ENCODE data around the genes VRK2 and SANBR.

DNA sequence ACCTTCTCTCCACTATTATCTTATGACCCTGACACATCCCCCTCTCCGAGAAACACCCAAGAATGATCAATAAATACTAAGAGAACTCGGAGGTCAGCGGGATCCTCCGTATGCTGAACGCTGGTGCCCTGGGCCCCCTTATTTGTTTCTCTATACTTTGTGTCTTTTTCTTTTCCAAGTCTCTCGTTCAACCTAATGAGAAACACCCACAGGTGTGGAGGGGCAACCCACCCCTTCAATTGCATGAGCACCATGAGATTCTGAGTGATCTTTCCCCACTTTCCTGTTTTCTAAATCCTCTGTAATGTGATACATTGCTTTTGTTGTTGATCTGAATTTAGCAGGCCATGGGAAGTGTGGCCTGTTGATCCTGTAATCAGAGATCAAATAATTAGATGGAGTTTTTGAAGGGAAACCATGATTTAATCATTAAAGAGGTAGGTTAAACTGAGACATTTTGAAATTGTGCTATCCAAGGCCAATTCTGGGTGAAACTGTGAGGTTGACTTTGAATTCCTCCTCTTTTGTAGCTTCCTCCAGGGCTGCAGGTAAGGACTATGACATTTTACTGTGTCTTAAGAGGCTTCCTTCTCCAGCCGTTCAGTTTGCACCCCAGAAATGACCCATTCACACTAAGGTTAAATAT is 11.1 kb upstream of the MTIF2 start:
- PRO-cap, result no peak
- RAMPAGE, long total RNA, result no peak

GRCh38 chr2:55843023-55843823 is 80.4 kb downstream of the EFEMP1 start:
- PRO-cap, result no peak
- RAMPAGE, long total RNA, result no peak

DNA sequence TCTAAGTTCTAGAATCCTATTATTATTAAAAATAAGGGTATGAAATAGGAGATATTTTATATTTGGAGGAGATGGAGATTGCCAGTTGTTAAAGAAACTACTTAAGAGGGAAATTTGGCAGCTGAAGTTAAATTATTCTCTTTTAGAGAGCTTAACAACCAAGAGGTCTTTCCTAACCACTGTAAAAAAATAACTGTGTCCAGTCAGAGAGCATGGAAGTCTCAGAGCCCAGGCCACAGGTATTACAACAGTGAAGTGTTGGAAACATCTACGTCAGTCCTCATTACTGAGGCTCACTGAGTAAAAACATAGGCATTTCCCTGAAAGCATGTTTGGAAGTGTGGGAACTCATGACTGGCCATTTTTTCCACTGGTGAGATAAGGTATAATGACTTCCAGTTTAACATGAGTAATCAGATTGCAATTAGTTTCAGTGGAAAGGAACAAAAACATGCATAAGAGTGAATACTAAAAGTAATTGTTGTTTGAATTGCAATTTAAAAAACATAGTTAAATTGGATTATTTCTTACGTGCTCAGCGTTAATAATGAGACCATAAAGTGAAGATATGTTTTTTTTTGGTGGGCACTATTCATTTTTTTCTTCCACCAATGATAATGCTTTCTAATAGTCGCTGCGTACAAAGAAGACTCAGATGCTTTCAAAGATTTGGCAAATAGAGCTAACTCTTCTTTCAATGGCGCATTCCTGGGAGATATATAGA is 60.8 kb downstream of the EFEMP1 start:
- PRO-cap, result no peak
- RAMPAGE, long total RNA, result no peak

GRCh38 chr2:57346318-57346684 is 700.3 kb upstream of the VRK2 start:
- PRO-cap, result no peak
- RAMPAGE, long total RNA, result no peak

GRCh38 chr2:58023648-58023885 is 23.0 kb upstream of the VRK2 start:
- PRO-cap, result no peak
- RAMPAGE, long total RNA, result no peak

DNA sequence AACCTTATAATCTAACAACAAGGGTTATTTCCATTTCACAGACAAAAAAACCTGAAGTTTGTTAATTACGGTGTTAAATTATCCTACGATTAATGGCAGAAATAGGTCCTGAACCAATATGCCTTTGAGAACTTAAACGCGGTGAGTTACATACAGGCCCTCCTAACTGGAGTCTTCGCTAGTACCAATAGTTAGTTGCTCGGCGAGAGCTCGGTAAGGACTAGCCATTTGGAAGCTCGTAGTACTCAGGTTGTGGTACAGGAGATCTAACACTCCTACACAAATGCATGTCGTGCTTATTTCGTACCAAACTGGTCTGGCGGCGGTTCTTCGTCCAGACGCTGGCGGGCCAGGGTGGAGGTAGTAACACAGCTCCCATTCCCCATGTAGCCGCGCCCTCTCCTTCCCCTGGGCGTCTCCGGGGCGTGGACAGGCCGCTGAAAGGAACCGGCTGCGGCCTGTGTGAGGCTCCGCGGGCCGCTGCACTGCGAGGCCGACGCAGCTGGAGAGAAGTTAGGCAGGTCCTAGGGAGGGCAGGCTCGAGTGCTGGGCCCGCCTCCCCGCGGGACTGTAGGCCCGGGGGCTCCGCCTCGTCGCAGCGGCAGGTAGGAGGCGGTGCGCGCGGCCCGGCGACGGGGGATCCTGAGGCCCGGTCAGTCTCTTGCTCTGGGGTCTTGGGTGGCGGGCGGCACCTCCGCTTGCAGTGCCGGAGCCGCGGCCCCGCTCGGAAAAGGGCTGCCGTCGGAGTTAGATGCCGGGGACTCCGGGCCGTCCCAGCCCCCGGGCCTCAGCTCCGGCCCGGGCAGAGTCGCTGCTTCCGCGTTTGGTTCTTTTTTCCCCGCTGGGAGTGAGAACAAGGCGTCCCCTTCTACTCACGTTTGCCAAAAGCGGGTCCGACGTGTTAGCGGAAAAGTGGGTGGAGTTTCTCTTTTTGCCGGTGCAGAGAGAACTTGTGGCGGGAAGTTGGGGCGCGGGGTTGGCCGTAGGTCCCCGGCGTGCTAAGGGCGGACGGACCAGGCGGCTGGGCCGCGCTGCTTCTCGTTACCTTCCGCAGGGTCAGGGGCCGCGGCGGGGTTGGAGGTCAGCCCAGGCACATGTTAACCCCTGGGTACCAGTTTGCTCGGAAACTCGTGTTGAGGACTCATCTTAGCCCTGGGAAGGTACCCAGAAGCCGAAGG is at the start of gene VRK2:
Gene VRK2, plus strand, starts transcription at position 590 of the 1,178 bp plus-strand sequence.
- PRO-cap, result bidirectional peak, plus-strand start at position 598 of the sequence, minus-strand start at position 487 of the sequence; bidirectional peak, plus-strand start at position 961 of the sequence, minus-strand start at position 880 of the sequence
- RAMPAGE, long total RNA, result start-site peak on the plus strand centred at position 447 of the sequence, 53 bp wide, 44 and 96 reads in 2 replicates; start-site peak on the plus strand centred at position 588 of the sequence, 35 bp wide, 74 and 135 reads in 2 replicates

DNA sequence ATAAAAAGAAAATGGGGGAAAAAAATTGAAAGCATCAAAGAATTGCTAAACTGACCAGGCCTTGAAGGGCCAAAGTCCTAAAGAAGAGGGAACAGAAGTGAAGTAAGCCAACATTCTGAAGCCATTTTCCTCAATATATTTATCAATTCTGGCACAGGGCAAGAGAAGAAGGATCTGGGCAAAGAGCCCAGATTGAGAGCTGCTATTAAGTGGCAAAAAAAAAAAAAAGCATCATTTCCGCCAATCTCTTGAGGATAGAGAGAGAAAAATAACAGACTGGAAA is 25.7 kb downstream of the FANCL start:
- PRO-cap, result no peak
- RAMPAGE, long total RNA, result no peak

DNA sequence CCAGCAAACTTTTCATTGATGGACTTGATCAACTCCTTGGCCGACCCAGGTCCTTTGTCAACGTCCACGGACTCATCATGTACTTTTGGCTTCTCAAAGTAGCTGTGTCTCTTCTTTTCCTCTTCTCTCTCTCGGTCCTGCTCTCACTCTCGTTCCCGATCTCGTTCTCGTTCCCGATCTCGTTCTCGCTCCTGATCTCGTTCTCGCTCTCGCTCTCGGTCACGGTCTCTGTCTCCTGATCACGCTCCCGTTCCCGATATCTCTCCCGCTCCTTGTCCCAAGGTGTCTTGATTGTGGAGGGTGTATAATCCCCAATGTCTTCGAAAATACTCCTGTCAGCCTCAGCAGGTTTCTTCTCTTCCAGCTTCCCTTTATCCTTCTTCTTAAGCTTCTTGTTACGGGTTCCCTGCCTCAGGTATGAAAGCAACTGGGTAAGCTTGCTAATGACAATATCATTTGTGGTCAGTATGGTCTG is 219.6 kb upstream of the FANCL start:
- PRO-cap, result no peak
- RAMPAGE, long total RNA, result no peak

DNA sequence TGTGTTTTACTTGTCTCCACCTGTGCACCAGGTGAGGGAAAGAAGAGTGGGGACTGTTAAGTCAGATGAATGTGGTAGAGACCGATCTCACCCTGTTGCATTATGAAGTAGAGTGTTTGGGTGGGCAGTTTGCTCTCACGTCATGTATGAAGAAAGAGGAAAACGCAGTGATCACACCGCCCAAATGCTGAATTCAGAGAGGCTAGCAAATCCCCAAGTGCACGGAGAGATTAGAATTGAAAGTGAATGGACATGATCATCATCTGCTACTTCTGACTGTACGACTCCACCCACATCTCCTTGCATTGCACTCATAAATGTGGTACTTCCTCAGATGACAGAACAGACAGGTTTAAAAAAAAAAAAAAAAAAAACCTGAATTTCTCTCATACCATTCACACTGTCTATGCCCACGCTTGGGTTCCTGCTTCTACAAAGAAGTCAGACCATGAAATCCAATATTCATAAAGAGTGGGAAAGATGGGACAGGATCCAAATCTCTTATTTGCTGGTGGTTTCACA is 448.6 kb downstream of the BCL11A start:
- PRO-cap, result no peak
- RAMPAGE, long total RNA, result no peak

- PRO-cap, result no peak
- RAMPAGE, long total RNA, result no peak
Measured at GRCh38 chr2:60297563-60298260, 255.7 kb downstream of the BCL11A start.

- PRO-cap, result no peak
- RAMPAGE, long total RNA, result no peak
Measured at GRCh38 chr2:60483969-60484746, 69.3 kb downstream of the BCL11A start.

DNA sequence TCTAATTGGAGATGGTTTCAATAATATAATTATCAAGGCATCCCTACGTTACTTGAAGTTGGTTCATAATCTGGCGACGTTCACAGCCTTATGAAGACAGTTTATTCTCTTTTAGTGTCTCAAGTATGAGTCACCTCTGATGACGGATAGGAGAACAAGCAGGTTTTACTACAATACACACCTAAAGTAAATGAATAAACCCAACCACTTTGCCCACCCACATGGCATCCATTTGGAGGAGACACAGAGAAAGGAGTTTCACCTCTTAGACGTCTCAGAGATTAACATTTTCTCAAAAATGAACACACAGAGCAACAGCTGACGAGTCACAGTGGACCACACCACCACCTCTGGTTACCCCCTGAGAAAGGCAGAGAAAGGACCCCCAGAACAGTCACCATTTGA is 40.8 kb downstream of the BCL11A start:
- PRO-cap, result no peak
- RAMPAGE, long total RNA, result no peak

DNA sequence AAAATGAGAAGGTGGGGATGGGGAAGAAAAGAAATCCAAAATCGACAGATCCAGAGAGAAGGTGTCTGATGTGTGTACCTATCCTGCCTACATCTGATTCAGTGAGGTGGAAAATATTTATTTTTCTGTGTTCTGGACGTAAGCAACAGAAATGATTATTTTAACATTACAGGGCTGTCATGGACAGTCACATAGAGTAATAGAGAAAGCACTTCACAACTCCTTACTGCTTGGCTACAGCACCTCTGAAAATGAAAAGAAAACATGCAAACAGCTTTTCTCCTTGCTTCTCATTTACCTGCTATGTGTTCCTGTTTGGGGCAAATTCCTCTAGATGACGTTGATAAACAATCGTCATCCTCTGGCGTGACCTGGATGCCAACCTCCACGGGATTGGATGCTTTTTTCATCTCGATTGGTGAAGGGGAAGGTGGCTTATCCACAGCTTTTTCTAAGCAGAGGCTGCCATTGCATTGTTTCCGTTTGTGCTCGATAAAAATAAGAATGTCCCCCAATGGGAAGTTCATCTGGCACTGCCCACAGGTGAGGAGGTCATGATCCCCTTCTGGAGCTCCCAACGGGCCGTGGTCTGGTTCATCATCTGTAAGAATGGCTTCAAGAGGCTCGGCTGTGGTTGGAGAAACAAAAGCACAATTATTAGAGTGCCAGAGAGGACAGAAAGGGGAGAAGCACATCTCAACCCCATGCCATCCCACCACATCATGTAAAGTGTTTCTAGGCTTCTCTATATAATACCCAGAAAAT is 7.6 kb downstream of the BCL11A start:
- PRO-cap, result no peak
- RAMPAGE, long total RNA, result no peak

- PRO-cap, result no peak
- RAMPAGE, long total RNA, result no peak
Measured at GRCh38 chr2:60555815-60556201, 2.4 kb upstream of the BCL11A start.

- PRO-cap, result no peak
- RAMPAGE, long total RNA, result no peak
Measured at GRCh38 chr2:60804396-60804864, 48.4 kb downstream of the PAPOLG start.

DNA sequence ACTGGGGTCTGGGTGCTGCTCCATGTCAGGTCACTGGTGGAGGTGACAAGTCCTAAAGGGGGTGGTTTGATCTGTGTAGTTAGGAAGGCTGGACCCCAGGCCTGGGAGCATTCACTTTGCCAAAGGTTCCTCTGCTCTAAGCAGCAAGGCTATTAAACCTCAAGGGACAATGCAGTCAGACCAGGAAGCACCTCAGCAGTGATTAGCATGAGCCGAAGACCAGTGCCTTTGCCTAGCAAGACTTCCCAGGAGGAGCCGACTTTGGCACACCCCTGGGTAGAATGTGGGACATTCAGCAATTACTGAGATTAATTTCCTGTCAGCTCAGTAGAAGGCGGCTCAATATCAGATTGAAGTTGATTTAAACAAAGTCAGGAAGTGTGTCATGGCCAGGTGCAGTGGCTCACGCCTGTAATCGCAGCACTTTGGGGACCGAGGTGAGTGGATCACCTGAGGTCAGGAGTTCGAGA is 53.3 kb downstream of the PAPOLG start:
- PRO-cap, result no peak
- RAMPAGE, long total RNA, result no peak

- PRO-cap, result bidirectional peak, plus-strand start at chr2:61065890, minus-strand start at chr2:61065680
- RAMPAGE, long total RNA, result no peak
Measured at GRCh38 chr2:61065481-61065829, 216 bp upstream of the SANBR start.

DNA sequence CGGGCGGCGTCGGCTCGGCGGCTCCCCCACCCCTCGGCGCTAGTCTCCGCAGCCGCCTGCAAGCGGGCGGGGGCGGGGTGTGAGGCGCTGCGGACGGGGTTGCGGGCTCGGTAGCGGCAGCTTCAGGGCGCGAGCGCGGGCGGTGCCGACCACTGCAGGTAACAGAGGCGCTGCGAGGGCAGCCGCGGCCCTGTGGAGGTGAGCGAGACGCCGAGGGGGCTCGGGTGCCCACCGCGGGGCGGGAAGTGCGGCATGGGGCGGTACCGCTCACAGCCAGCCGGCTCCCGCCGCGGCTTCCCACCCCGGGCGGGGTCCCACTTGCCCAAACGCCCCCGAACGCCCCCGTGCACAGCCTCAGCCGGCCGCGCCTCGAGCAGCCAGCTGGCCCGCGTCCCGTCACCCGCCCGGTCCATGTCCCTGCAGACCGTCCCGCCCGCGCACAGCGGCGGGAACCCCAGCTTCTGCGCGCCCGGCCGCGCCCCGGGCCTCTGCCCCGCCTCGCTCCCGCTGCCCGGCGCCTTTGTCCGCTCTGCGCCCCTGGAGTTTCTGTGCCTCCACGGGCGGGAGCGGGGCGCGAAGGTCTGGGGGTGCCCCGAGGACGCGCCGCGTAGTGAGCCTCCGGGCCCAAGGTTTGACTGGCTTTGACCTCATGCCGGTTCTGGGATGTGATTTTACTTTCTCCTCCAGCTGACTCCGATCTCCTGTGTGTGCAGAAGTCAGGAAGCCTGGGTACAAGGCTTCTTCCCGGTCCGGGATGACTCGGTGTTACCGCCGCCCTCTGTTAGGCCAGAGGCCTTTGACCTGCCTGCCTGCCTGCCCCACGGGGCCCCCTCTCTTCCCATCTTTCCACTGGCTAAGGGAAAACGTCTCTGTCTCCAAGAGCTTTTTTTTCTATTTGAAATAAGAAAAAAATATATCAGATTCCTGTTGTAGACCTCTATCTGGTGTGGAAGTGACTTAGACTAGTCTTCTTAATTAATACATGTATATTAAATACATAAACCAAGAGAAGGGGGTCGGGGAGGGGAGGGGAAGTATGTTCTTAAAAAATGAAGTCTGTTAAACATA is at the start of gene SANBR:
Gene SANBR, plus strand, starts transcription at position 42 of the 1,068 bp plus-strand sequence.
- PRO-cap, result bidirectional peak, plus-strand start at position 61 of the sequence, minus-strand start outside the sequence
- RAMPAGE, long total RNA, result no peak

- PRO-cap, result no peak
- RAMPAGE, long total RNA, result no peak
Measured at GRCh38 chr2:61115790-61116398, 46.1 kb upstream of the C2orf74 start.

- PRO-cap, result no peak
- RAMPAGE, long total RNA, result no peak
Measured at GRCh38 chr2:61476485-61476993, 5.7 kb upstream of the USP34 start.

Data from urinary bladder (tissue), 3 donors.